ENCODE measurements around the gene KATNAL1.

GRCh38 chr13:28954524-28955149, 134.5 kb downstream of the MTUS2 start:
- PRO-cap: no peak
- RAMPAGE, long total RNA, 4 experiments: no peak in any of the 4 experiments

DNA sequence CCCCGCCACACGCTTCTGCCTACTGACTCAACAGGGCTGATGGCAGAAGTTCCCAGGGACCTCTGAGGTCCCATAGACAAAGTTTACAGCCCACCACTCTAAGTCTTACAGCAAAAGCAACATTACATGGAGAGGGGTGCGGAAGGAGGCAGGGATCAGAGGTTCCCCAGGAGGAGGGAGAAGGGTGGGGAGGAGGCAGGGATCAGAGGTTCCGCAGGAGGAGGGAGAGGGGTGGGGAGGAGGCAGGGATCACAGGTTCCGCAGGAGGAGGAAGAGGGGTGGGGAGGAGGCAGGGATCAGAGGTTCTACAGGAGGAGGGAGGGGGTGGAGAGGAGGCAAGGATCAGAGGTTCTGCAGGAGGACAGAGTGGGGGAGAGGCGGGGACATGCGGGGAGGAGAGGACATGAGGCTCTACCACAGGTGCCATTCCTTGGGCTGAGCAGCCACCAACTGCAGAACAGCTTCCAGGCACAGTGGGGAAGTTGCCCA, 52.0 kb downstream of the SLC7A1 start:
- PRO-cap: no peak
- RAMPAGE, long total RNA, 4 experiments: no peak in any of the 4 experiments

- PRO-cap: no peak
- RAMPAGE, long total RNA, 4 experiments: no peak in any of the 4 experiments
Measured at GRCh38 chr13:29587516-29588176, 7.8 kb downstream of the SLC7A1 start.

- PRO-cap: no peak
- RAMPAGE, long total RNA, 4 experiments: no peak in any of the 4 experiments
Measured at GRCh38 chr13:29594155-29595302, 959 bp downstream of the SLC7A1 start.

- PRO-cap: no peak
- RAMPAGE, long total RNA, 4 experiments: no peak in any of the 4 experiments
Measured at GRCh38 chr13:29937792-29938322, 87.4 kb upstream of the UBL3 start.

DNA sequence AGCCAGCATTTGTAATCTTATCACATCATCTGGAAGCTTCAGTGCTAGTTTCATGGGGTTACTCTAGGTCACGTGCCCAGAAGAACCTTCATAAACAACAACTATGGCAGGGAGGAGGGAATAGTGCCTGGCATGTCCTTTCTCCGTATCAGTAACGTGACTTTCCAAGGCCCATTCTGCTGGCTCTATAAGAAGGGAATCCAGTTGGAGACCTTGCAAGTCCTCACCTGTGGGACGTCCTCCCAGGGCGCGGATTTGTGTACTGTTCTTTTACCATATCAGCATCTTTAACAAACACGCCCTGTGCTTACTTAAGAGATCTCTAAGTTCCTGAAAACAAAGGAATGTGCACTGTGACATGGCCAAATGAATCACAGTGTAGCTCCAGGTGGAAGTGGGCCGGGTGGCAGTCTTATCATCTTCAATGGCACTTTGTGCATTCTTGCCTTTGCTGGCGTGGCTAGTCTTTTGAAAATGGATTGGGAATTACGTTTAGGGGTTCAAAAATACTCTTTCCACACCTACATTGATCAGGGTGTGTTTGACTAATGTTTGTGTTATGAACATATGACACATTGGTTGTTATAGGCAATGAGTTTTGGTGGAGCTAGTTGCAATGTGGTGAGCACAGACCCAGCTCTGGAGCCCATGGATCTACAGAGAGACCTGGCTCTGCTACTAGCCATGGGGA, 222.1 kb upstream of the UBL3 start:
- PRO-cap: no peak
- RAMPAGE, long total RNA, 4 experiments: no peak in any of the 4 experiments

- PRO-cap: no peak
- RAMPAGE, long total RNA, 4 experiments: no peak in any of the 4 experiments
Measured at GRCh38 chr13:30132504-30132912, 174.8 kb downstream of the KATNAL1 start.

DNA sequence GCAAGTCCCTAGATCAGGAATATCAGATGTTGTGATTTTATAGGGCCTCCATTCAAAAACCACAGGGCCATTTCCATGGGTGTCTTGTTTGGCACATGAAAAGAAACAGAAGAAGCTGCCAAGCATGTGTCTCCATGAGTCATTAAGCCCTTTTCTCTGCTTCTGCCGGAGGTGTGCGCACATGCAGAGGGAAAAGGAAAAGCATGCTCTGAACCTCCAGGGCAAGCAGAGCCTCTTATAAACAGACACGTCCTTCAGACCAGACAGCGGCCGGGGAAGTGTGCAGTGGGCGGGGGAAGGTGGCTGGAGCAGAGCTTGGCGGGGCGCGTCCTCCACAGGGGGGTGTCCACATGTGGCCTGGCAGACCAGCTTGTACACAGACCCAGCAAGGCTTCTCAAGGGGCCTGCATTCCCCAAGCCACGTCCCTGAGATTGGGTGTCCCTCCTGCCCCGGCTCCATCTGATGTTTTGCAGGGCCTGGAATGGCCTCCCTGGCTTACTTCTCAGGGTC, 164.5 kb downstream of the KATNAL1 start:
- PRO-cap: no peak
- RAMPAGE, long total RNA, 4 experiments: no peak in any of the 4 experiments

DNA sequence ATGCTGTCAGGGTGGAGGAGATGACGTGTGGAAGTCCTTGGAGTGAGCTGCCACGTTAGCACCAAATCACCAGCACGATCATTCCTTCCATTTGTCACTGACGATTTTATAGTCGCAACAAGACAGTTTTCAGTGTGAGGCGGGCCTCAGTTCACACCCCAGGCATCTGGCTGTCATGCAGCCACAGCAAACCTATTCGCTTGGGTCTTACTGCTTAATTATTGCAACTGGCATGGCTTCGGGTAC, 158.8 kb downstream of the KATNAL1 start:
- PRO-cap: no peak
- RAMPAGE, long total RNA, 4 experiments: no peak in any of the 4 experiments

GRCh38 chr13:30182119-30182495, 125.2 kb downstream of the KATNAL1 start:
- PRO-cap: no peak
- RAMPAGE, long total RNA, 4 experiments: no peak in any of the 4 experiments

DNA sequence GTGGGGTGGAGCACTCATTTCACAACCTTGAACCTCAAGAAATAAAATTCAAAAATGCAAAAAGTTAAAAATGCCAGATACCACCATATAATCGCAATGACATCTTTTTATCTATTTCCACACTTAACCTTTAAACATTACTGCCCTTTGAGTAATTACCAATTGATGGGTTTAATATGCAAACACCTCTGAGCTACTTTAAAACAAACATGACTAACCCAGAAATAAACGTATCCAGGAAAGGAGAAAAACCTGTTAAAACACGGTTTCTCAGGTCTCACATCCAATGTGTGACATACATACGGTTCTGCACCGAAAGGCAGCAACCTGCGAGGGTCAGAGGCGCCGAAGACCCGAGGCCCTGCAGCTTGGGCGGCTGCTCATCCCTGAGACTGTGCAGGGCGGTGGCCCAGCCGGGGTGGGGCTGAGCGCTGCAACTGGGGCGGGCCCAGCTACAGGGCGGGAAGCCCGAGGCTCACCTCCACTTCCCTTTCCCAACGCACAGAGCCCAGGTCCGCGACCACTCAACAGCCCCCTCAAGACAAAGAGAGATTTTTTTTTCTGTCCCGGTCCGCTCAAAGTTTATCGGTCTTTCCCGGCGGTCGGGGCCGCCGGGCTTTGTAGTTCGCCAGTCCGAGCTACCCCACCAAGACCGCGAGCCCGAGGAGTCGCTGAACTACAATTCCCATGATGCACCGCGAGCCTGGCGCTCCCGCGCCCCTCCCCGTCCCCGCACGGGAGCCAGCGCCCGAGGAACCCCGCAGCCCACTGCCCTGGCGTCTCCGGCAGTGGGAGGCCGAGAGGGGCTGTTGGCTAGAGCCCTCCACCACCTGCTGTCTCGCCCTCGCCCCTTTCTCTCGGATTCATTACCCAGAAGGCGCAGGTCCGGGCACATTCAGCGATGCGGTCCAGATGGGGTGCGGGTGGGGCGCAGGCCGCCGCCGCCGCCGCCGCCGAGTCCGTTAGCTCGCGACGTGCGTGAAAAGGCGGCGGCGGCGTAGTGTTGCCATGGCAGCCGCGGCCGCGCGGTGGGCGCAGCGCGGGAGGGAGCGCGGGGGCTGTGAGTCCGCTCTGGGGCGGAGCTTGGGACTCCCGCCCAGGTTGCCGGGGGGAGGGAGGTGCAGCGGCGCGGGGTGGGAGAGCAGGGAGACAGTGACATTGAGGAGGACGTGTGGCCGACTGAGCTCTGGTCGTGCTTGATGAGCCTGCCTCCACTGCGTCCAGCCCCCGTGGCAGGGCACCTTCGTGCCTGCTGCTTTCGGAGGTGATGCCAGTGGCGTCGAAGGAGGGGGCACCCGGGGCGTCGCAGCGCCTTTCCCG, at the start of gene KATNAL1:
TSS of gene KATNAL1 (minus strand) at position 1,091 of the 1,320 bp plus-strand sequence.
- PRO-cap: no peak
- RAMPAGE, long total RNA, 4 experiments: no peak in any of the 4 experiments

DNA sequence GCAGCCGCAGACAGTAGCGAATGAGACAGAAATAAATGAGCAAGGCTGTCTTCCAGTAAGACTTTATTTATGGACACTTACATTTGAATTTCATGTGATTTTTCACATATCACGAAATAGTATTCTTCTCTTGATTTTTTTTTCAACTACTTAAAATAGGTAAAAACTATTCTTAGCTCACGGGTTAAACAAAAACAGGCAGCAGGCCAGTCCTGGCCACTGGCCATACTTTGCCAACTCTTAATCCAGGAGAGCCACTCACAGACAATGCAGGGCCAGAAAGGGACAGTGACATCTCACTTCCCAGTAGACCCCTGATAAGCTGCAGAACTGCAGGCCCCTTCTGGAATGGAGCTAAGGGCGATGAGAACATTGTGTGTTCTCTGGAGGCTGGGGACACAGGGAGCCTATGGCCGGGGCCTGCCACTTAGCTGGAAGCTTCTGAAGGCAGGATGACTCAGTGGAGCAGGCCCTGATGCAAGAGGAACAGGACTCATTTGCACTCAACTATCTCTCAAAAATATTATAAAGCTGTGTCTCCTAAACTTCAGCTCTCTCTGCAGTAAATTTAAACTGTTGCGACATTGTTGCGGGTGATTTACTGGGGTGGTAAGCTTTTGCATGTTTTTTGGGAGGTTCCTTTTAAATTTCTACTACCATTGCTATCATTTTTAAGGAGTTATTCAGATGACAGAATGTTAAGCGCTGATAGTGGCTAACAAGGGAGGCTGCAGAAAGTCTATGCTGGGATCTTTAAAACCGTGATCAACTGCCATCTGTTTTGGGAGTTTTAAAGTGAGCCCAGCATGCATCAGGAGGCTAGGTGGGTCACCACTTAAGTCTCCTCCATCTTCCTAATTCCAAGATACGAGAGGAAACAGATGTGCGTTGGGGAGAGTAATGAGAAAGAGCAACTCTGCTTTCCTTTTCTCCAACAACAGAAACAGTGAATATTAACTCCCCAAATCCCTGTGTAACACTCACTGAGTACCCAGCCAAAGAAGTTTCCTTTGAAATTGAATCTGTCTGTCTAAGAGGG, 33.2 kb upstream of the KATNAL1 start:
- PRO-cap: no peak
- RAMPAGE, long total RNA, 4 experiments: no peak in any of the 4 experiments

- PRO-cap: no peak
- RAMPAGE, long total RNA, 4 experiments: no peak in any of the 4 experiments
Measured at GRCh38 chr13:30388628-30389107, 33.6 kb upstream of the UBE2L5 start.

DNA sequence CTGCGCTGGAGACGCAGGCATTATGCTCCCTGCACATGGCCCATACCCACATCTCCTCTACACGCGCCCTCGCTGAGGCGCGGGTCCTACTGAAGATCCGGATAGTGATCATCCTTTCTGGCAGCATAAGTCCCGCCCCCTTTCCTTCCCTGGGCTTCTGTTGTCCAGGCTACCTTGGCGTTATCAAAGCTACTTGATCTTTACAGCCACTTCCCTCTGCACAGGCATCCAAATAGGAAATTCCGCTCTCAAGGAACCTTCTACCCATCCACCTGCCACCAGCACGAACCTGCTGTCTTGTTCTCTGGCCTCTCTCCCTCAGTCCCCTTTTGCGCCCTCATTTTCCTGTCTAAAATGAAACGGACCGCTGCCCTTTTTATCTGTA, 1.2 kb upstream of the UBE2L5 start:
- PRO-cap: no peak
- RAMPAGE, long total RNA, 4 experiments: no peak in any of the 4 experiments

GRCh38 chr13:30430221-30430672, 8.0 kb downstream of the UBE2L5 start:
- PRO-cap: no peak
- RAMPAGE, long total RNA, 4 experiments: no peak in any of the 4 experiments

GRCh38 chr13:30463822-30464387, 1.8 kb downstream of the HMGB1 start:
- PRO-cap: no peak
- RAMPAGE, long total RNA, 4 experiments: start-site peak on the minus strand in 1 of 4 experiments, at chr13:30464216-30464367 at its widest, 378 reads per replicate

DNA sequence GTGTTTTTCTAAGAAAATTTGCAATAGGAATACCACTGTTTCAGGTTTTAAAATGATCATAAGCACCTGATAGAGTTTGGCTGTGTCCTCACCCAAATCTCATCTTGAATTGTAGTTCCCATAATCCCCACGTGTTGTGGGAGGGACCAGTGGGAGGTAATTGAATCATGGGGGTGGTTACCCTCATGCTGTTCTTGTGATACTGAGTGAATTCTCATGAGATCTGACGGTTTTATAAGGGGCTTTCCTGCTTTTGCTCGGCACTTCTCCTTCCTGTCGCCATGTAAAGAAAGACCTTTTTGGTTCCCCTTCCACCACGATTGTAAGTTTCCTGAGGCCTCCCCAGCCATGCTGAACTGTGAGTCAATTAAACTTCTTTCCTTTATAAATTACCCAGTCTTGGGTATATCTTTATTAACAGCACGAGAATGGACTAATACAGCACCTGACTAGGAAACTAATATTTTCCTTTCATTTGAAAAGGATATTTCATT, 69.7 kb upstream of the USPL1 start:
- PRO-cap: no peak
- RAMPAGE, long total RNA, 4 experiments: no peak in any of the 4 experiments

- PRO-cap: no peak
- RAMPAGE, long total RNA, 4 experiments: no peak in any of the 4 experiments
Measured at GRCh38 chr13:30619781-30620044, 2.0 kb downstream of the USPL1 start.

GRCh38 chr13:30648312-30648955, 30.7 kb downstream of the USPL1 start:
- PRO-cap: no peak
- RAMPAGE, long total RNA, 4 experiments: no peak in any of the 4 experiments

DNA sequence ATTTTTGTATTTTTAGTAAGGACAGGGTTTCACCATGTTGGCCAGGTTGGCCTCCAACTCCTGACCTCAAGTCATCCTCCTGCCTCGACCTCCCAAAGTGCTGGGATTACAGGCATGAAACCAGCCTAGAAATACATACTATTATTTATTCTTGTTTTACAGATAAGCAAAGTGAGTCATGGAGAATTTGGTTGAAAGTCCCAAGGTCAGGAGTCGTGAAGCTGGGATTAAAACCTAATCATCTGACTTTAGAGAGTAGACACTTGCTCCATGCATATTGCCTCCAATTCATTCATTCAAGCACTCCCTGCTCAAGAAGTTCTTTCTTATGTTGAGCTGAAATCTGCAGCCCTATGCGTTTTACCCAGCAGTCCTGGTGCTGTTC, 4.2 kb downstream of the ALOX5AP start:
- PRO-cap: no peak
- RAMPAGE, long total RNA, 4 experiments: no peak in any of the 4 experiments